Smooth muscle cell (in vitro differentiated cells): ENCODE results near the genes C19orf38, CARM1, PLPPR2 and RGL3.

- RAMPAGE, long total RNA = no peak
Observed at GRCh38 chr19:10750817-10752121, 33.4 kb downstream of the DNM2 start.

GRCh38 chr19:10757840-10758154, 39.9 kb downstream of the DNM2 start:
- RAMPAGE, long total RNA = no peak

- RAMPAGE, long total RNA = no peak
Observed at GRCh38 chr19:10820601-10821060, 15.4 kb downstream of the TMED1 start.

- RAMPAGE, long total RNA = no peak
Observed at GRCh38 chr19:10848213-10848642, at the start of gene C19orf38. Gene C19orf38, plus strand, starts transcription at chr19:10848415.

GRCh38 chr19:10871284-10872212, at the start of gene CARM1:
Gene CARM1, plus strand, starts transcription at chr19:10871553.
- RAMPAGE, long total RNA = no peak

DNA sequence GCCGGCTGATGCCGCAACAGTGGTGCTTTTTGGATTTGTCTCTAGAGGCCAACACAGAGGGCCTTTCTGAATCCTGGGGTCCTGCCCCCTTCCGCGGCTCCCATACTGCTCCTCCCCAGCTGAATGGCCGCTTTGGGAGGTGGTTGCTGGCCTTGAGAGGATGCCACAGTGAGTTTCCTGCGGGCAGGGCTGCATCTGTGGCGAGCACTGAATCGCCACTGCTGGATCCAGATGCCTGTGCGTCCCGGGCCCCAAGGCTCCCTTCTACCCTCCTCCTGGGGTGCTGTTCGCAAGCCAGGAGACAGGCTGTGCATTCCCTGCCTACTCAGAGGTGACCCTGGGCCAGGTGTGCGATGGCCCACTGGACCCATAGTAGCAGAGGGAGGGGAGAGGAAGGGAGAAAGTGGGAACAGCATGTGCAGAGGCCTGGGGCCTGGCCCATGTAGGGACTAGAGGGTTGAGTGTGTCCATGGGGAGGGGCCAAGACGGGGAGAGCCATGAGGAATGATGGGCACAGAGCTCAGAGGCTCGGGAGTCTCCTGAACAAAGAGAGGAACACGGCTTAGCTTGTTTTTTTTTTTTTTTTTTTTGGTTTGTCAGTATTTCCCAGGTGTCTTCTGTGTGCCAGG, 27.2 kb downstream of the CARM1 start:
- RAMPAGE, long total RNA = no peak

- RAMPAGE, long total RNA = no peak
Observed at GRCh38 chr19:10901767-10902202, 26.7 kb downstream of the YIPF2 start.

GRCh38 chr19:10976143-10976416, 15.2 kb downstream of the SMARCA4 start:
- RAMPAGE, long total RNA = no peak

- RAMPAGE, long total RNA = no peak
Observed at GRCh38 chr19:10995965-10996694, 35.3 kb downstream of the SMARCA4 start.

- RAMPAGE, long total RNA = no peak
Observed at GRCh38 chr19:11042405-11042842, 46.8 kb upstream of the LDLR start.

- RAMPAGE, long total RNA = no peak
Observed at GRCh38 chr19:11075689-11076457, 13.4 kb upstream of the LDLR start.

DNA sequence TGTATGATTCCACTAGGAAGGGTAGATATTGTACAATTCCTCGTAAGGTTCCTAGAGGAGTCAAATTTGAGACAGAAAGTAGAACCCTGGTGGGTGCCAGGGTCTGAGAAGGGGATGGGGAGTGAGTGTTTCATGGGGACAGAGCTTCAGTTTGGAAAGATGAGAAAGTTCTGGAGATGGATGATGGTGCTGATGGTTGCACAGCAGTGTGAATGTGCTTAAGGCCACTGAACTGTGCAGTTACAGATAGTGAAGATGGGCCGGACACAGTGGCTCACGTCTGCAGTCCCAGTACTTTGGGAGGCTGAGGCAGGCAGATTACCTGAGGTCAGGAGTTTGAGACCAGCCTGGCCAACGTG, 957 bp downstream of the SPC24 start:
- RAMPAGE, long total RNA = no peak

- RAMPAGE, long total RNA = no peak
Observed at GRCh38 chr19:11191141-11191919, 6.0 kb downstream of the KANK2 start.

GRCh38 chr19:11355040-11355994, at the start of gene PLPPR2:
Gene PLPPR2, plus strand, starts transcription at chr19:11355432.
- RAMPAGE, long total RNA = no peak

DNA sequence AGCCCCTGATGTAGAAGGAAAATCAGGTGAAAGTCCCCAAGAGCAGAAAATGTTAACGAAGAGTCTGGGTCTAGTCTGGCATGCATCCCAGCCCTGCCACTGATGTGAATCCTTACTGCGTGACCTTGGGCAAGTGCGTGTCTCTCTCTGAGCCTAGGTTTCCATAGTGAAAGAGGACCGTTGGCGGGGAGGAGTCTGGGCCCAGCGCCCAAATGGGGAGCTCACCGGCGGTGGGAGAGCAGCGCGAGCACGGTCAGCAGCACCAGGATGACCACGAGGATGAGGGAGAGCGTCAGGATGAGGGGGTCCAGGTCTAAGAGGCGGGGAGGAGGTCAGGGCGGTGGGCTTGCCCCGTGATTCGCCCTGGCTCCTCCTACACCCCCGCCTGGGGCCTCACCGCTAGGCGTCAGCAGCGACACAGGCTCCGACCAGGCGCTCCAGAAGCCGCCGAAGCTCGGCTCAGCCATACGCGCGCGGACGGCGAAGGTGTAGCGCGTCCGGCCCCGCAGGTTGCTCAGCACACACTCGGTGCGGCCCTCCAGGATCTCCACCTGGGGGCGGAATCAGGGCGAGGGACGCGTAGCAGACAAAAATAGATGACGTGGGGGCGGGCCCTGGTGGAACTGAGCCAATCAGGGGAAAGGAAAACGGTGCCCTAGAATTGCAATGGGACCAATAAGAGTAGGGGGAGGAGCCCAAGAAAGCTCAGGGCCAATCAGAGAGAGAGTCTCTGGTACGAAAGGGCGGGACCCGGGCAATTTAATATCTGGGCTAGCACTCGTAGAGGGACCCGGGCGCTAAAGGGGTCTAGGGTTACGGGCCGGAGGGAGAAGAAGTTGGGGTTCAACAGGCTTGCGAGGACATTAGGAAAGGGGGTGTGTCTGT, 3.2 kb downstream of the EPOR start:
- RAMPAGE, long total RNA = no peak

- RAMPAGE, long total RNA = no peak
Observed at GRCh38 chr19:11406364-11406872, 12.7 kb downstream of the RGL3 start.

GRCh38 chr19:11419217-11419684, at the start of gene RGL3:
Gene RGL3, minus strand, starts transcription at chr19:11419314.
- RAMPAGE, long total RNA = no peak

DNA sequence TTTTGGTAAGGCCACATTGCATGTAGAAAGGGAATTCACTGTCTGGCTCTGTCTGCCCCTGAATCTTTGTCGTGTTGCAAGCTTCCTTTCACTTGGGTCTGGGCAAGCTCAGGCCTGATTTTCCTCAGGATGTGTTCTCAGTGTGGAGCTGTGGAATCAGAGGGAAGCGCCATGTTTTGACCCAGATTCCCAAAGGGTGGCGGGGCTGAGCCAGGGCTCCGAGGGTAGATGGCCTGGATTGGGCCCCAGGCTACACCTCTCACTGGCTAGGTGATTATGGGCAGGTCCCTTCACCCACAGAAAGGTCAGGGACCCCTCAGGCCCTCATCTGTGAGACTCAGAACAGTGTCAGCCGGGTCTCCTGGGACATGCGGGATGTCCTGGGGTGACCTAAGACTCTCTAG, 8.7 kb downstream of the PRKCSH start:
- RAMPAGE, long total RNA = no peak

DNA sequence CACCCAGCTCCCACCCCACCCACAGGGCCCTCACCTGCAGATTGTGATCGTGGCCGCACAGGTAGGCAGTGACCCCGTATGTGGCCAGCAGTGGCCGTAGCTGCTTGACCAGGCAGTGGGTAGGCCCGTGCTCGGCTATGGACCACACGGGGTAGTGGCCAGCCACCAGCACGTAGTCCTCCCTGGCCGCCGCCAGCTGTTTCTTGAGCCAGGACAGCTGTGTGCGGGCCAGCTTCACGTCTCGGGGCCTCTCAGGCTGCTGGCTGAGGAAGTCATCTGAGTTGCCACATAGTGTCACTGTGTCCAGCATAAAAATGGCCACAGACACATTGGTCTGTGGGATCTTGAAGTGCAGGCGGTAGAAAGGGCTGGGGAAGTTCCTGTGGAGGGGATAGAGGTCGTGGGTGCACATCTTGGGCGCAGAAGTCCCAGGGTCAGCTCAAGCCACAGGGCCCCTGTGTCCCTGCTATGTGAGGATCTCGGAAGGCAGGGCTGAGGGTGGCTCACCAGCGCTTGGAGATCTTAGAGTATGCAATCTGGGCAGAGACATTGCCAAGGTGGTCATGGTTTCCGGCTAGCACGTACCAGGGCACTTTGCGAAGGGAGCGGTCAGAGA, 1.1 kb downstream of the ACP5 start:
- RAMPAGE, long total RNA = no peak

GRCh38 chr19:11616758-11617503, 19.6 kb downstream of the ZNF627 start:
- RAMPAGE, long total RNA = no peak